Measurements from ENCODE around the genes TEX12 and ZW10.

- PRO-cap = no peak
Measured at GRCh38 chr11:111845071-111846093, 26.0 kb downstream of the ALG9 start.

- PRO-cap = no peak
Measured at GRCh38 chr11:111922718-111923111, 4.0 kb downstream of the C11orf52 start.

DNA sequence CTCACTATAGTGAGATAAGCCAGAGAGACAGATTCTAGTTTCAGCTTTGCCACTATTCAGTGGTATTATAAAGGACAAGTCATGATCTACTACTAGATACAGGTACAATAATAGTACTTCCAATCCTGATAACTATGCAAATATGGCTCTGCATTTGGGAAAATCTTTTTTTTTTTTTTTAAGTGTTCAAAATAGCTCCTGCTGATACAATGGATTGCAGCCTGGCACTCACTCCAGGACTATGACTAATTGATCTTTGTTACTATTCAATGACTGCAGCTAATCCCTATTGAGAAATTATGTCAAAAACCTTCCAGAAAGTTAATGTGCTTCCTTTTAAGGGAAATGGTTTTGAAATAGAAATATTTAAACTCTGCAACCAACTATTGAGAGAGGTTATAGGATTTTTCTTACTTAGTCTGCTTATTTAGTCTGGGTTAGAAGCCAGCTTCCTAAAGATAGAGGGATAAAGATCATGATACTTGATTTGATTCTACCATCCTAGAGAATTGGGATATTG lies 8.2 kb upstream of the DLAT start:
- PRO-cap = no peak

DNA sequence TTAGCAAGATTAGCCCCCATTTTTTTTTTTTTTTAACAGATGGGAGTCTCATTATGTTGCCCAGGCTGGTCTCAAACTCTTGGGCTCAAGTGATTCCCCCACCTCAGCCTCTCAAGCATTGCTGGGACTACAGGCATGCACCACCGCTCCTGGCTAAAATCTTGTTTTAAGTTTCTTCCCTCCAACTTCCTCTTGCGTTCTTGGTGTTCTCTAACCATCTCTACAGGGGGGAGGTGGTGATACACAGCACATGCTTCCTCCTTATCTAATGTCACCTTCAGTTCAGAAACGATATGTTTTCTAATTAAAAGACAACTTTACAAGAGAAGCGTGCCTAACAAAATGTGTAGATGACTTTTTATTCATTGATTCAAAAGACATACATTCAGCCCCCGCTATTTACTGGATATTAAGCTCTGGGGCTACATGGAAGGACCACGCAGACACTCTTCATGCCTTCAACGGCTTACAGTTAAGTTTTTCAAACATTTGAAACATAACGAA lies 1.0 kb upstream of the DLAT start:
- PRO-cap = no peak

DNA sequence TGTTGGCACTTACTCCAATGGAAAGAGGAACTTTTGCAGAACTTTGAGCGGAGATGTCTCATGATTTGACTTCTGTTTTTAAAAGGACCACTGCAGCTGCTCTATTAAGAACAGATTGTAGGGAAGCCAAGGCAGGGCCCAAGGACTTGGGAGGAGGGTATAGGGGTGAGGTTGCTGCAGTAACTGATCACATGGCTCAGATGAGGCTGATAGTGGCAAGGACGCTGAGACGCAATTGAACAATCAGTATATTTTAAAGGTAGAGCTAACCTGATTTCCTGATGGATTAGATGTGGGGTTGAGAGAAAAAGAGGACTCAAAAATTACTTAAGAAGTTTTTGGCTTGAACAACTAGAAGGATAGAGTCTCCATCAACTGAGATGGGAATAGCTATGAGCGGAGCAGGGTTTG lies 34.1 kb downstream of the IL18 start:
- PRO-cap = no peak

DNA sequence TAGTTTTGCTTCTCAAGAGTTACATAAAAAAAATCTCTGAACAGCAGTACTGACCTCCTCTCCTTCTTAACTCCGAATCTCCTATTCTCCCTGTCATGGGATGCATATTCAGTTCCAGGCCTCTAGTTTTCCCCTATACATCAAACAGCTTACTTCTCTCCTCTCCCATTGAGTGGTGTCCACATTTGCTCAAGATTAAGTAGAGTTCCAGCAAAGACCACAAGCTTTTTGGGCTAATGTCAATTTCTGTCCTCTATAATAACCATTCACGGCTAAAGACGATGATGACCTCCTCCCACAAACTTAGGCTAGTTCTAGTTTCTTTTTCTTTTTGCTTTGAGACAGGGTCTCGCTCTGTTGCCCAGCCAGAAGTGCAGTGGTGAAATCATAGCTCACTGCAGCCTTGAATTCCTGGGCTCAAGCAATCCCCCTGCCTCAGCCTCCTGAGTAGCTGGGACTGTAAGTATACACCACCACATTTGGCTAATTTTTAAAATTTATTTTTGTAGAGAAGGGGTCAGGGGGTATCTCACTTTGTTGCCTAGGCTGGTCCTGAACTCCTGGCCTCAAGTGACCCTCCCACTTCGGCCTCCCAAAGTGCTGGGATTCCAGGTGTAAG lies 19.9 kb downstream of the IL18 start:
- PRO-cap = no peak

DNA sequence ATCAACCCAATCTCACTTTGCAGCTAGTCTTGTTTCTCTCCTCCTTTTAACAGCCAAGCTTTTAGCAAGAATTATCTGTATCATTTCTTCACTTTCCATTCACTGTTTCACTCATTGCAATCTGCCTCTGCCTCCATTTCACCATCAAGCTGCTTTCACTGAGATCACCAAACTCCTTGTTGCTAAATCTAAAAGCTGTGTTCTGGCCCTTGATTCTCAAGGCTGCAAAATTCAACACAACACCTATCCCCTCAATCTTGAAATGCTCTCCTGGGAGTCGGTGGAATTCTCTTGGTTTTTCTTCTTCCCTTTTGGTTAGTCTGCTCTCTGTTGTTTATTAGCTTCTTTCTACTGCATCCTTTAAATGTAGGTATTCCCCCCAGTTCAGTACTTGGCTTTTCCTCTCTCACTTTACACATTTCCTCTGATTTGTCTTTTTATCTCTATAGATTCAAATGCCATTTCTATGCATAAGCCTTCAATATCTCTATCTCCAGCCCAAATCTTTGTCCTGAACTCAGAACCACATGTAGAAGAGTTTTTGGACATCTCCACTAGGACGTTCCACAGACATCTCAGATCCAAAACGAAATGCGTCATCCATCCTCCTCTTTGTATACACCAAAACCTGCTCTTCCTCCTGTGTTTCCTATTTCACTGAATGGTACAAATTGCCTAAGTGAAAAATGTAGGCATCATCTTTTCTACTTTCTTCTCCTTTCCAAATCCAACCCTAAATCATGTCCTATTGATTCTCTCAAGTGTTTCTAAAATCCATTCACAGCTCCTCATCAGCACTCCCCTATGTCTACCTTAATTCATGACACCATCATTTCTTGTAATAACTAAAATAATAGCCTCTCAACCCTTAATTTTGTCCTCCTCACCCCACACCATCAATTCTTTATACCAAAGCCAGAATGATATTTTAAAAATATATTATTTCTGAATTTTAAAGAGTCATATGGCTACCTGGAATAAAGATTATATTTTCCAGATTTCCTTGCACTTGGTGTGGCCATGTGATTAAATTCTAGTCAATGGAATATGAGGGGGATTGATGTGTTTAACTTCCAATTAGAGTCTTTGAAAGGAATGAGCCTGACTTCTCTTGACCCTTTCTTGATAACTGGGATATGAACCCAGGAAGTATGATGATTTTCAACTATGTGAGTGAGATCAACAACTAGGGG lies 12.0 kb downstream of the IL18 start:
- PRO-cap = no peak

DNA sequence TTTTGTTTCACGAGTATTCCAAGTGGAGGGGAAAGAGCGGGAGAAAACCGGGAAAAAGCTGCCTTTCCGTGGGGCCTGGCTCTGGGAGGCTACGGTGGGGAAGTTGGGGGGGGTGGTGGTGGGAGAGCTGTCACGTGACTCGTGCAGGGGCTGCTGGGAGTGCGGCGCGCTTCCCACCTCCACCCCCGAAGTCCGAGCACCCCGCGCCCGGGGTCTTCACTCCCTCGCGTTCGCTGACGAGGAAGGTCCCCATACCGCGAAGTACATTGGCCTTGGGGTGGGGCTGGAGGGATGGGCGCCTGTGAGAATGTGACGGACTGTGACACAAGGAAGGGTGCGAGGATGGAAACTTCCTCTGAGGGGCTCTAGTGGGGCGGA lies at the start of gene TEX12:
Gene TEX12, plus strand, starts transcription at position 219 of the 378 bp plus-strand sequence.
- PRO-cap = no peak

GRCh38 chr11:112270544-112270988 lies 9.9 kb upstream of the PLET1 start:
- PRO-cap = no peak

DNA sequence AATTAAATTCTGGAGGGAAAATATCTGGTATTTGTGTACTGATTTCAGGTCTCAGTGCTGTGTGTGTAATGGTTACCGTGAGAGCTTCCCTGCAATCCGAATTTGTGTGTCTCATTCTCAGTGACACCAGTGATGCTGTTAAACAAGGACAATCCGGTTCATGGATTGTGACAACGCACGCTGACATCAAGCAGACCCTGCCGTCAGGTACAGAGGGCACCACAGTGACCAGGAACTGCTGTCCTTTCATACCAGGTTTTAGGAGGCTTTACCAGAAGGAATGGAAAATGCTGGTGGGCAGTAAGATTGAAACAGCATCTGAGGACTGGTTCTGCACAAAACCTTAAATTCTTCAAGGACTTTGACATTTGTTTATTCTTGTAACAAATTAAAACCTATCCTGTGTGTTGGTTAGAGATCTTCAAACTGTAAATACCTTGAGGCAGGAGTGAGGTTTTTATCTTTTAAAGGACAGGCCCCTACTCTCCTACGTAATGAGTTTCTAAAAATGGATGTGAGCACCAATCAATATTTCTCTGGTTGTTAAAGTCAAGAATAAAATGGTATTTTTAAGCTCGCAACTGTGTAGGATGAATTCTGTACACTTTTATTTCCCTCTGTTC lies 30.6 kb upstream of the PLET1 start:
- PRO-cap = no peak

DNA sequence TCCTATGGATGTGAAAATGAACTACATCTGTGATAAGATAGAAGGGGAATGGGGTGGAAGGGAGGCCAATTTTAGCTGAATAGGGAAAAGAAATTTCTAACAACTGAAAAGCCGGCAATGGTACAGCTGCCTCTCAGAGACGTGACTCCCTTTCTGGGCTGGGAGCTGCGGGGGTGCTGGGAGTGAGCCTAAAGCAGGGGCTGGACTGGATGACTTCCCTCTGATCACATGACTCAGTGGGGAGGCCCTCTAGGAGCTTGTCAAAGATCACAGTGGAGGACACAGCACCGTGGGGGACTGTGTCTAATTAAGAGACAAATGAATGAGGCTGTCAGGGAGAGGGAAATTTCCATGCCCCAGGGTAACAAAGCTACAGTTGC lies 262.7 kb upstream of the PLET1 start:
- PRO-cap = no peak

- PRO-cap = no peak
Measured at GRCh38 chr11:112776694-112777132, 184.5 kb upstream of the NCAM1 start.

DNA sequence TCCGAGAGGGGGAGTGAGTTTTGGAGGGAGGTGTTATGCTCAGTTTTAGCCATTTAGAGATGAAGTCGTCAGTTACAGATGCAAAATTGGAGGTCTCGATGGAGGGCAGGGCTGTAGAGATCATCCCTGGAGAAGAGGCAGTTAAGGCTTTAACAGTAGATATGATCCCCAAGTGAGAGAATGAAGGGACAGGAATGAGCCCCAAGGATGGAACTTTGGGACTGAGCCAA lies 108.9 kb upstream of the NCAM1 start:
- PRO-cap = no peak

DNA sequence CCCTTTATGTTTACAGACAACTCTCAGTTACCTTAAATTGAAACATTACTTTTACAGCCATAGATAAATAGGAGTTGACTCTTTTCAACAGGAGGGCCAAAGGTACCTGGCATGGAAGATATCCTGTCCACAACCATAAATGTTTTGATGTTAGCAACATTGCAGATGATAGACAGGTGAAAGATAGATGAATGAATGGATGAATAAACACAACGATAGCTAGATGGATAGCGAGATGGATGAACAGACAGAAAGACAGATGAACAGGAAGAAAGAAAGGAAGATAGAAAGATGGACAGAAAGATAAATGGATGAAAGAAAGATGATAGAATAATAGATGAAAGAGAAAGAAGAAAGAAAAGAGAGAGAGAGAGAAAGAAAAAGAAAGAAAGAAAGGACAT lies 85.2 kb downstream of the NCAM1 start:
- PRO-cap = no peak

- PRO-cap = no peak
Measured at GRCh38 chr11:113275163-113275748, 39.1 kb upstream of the TTC12 start.

- PRO-cap = no peak
Measured at GRCh38 chr11:113505034-113505480, 29.9 kb upstream of the DRD2 start.

- PRO-cap = bidirectional peak, plus-strand start at chr11:113773842, minus-strand start at chr11:113773692; unidirectional peak, minus-strand start at chr11:113774099
Measured at GRCh38 chr11:113773433-113774398, at the start of gene ZW10. ZW10 (minus strand) TSS chr11:113773692.

- PRO-cap = bidirectional peak, plus-strand start at chr11:113894812, minus-strand start at chr11:113894696
Measured at GRCh38 chr11:113894564-113895051, 10.0 kb upstream of the HTR3B start.

DNA sequence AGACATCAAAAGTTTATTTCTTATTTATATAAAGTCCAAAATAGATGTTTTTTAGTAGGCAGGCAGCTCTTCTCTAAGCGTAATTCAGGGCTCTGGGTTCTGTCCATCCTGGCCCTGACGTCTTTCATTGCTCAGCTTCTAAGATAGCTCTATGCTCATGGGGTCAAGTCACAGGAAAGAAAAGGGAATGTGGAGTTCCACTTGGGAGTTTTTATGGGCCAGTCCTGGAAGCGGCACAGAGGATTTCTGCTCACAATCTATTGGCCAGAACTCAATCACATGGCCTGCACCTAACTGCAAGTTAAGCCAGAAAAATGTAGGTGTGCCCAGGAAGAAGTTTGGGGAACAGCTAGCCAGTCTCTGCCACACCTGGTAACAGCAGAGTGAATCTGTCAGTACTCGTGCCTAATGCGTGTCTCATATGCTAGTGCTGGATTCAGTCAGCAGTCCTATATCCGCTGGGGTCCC lies 7.3 kb upstream of the ZBTB16 start:
- PRO-cap = no peak

DNA sequence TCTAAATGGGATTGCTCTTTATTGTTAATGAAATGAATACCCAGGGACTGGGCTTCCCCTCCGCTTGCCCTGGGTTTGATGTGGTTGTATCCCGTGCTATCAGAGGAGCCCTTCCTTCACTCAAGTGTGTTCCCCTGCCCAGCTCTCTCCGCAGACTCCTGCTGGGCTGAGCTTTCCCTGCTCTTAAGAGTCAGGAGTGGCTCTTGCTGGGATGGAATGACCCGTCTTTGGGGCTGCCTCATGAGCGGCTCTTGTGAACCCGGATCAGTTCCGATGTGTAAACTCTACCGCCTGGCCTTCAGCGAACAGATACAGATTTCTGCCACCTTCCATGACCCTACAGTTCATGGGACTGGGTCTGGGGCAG lies 1.6 kb upstream of the ZBTB16 start:
- PRO-cap = no peak